Airway epithelial cell (primary cell): ENCODE data around the genes KRTAP5-11 and ANAPC15.

- RAMPAGE, long total RNA: no peak
Measured at GRCh38 chr11:70364293-70364557, 34.1 kb upstream of the CTTN start.

- RAMPAGE, long total RNA: no peak
Measured at GRCh38 chr11:70378010-70378832, 20.1 kb upstream of the CTTN start.

- RAMPAGE, long total RNA: no peak
Measured at GRCh38 chr11:71251223-71251711, 1.1 kb downstream of the SHANK2 start.

DNA sequence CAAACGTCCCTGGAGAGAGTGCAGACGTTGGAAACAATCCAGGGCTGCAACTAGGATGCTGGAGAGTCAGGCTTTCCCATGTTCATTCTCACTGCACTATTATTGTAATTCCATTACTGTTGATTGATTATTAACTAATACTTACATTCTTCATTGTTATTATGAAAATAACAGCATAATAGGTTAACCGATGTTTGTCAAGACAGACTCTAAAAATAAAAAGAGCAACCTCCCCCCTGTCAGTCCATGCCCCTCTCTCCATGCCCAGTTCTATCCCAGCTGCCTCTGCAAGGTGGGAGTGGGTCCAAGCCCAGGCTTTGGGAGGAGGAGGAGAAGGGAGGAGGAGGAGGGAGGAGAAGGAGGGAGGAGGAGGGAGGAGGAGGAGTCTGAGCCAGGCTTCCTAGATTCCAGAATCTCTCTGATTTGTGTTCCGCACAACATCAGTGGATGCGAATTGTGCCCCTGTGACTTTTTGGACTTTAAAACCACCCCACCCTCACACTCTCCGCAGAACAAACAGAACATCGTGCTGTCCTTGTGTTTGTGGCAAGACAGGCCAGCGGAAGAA, 16.1 kb upstream of the SHANK2 start:
- RAMPAGE, long total RNA: no peak

DNA sequence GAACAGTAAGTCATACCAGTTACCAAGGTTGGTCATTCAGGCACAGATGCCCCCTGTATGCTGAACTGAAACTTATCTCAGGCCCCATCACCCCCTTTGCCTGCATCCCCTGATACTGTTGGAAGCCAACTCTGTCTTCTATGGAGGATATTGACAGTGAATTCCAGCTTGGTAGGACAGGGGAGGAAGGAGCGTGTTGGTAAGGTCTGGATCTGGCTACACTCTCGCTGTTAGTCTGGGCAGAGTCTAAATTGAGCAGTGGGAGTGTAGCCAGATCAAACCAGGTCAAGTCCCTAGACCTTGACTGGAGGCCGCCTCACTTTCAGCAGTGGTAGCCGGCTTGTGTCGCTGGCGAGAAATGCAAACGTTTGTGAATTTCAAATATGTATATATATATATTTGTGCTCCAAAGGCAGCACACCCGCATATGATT, 26.8 kb downstream of the DHCR7 start:
- RAMPAGE, long total RNA: no peak

- RAMPAGE, long total RNA: no peak
Measured at GRCh38 chr11:71432701-71433459, 15.3 kb downstream of the DHCR7 start.

DNA sequence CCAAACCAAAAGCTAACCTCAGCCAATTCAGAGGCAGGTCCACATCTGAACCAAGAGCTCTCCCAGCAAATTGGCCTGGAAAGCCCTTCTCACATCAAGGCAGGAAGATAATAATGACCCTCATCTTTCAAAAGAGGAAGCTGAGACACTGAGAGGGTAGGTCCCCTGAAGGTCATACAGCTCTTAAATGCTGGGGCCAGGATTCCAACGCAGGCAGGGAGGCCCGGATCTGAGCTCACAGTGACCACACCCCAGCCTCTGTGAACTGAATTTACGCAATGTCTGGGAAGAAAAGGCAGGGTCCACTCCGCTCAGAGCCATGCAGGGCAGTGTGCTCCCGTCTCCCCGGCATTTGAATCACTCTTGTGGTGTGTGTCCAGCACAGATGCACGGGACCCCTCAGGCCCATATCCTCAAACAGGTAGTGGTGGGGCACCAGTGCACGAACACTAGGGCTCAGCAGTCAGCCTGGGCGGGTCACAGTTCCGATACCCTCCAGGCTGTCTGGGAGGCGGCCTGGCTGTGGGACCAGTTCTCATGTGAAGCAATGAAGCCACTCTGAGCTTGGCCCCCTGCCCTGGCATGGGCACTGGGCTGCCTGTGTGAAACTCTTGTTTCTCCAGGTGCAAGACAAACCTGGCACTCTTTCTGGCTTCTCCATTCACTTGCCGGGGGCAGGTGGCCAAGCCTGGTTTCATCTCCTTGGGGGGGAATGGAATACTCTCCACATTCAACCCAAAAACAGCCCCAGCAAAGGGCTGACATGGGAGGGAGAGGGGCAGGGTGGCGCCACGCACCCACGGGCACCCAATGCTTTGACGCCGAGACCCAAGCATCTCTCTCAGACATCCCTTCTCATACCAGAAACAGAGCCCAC, 14.5 kb downstream of the DHCR7 start:
- RAMPAGE, long total RNA: no peak

- RAMPAGE, long total RNA: no peak
Measured at GRCh38 chr11:71582595-71583183, at the start of gene KRTAP5-11. Gene KRTAP5-11 (minus strand): TSS chr11:71582875.

- RAMPAGE, long total RNA: no peak
Measured at GRCh38 chr11:71786932-71787434, 46.0 kb upstream of the DEFB108B start.

GRCh38 chr11:71787435-71788185, 45.4 kb upstream of the DEFB108B start:
- RAMPAGE, long total RNA: start-site peak on the plus strand at chr11:71787511-71787537, 39 and 39 reads in 2 replicates

GRCh38 chr11:72007612-72008190, 9.0 kb downstream of the IL18BP start:
- RAMPAGE, long total RNA: no peak

GRCh38 chr11:72069241-72069706, 11.1 kb downstream of the NUMA1 start:
- RAMPAGE, long total RNA: no peak

- RAMPAGE, long total RNA: start-site peak on the minus strand at chr11:72112235-72112318, 120 and 48 reads in 2 replicates; start-site peak on the minus strand at chr11:72112662-72112780, 2,173 and 729 reads in 2 replicates
Measured at GRCh38 chr11:72111901-72112966, at the start of gene ANAPC15. Gene ANAPC15 (minus strand): TSS chr11:72112695.

DNA sequence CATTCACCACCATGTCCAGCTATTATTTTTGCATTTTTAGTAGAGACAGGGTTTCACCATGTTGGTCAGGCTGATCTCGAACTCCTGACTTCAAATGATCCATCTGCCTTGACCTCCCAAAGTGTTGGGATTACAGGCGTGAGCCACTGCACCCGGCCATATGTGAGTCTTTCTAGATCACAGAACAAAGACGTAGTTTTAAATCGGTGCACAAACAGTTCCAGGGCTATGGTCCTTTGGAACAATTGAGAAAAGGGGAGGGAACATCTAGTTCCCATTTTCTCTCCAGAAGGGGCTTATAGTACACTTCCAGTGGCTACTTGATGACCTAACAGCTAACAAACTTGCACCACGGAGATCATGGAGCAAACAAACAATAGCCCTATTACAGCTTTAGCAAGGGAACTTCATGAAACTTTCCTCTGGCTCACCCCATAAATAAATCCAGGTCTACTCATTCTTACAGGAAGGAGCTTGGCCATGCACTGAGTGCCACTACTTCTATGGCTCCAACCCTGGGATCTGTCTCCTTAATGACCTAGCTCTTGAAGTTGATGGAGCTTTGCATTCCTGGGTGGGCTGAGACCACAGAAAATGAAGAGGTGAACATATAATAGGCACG, 8.4 kb upstream of the FOLR2 start:
- RAMPAGE, long total RNA: no peak

DNA sequence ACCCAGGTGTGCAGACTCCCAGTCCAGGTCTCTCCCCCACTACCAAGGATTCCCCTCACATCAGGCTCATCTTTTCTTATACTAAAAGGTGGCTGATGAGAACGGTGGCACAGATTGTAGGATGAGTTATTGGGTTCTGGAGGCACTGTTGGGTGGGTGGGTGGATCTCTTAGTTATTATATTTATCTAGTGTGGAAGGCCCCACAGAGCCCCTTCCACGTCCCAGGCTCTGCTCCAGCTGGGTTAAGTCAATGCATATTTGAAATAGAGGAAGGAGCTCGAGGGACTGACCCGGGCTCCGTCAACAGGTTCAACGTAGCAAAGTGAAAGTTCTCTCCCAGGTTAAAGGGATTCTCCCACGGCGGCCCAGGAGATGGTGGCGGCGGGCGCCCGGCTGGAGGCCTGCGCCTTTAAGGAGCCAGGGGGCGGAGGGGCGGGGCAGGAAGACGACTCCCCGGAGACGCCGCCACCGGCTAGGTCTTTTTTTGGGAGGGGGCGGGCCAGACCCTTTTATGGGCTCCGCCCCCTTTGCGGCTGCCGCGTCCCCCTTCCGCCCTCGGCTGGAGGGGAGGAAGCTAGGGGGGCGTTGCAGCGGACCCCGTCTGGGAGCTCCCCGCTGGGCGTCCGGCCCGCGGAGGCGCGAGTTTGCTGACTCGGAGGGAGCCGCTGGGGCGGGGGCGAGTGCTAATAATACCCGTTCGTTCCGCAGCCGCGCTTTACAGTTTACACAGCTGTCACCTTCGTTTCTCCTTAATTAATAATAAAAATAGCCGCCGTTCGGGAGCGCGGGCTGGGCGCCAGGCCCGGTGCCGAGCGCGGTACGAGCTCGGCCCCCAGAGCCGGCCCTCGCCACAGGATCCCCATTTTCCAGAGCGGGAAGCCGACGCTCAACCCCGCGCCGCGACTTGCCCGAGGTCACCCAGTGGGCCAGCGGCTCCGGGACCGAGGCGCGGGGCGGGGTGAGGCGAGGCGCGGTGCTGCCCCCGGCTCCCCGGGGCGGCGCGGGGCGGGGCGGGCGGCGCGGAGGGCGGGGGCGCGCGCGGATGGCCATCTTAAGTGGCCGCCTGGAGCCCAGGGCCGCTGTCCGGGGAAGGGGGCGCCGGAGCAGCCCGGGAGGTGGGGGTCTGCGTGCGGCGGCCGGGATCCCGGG, 1.3 kb upstream of the INPPL1 start:
- RAMPAGE, long total RNA: no peak

GRCh38 chr11:72233419-72233733, 8.8 kb downstream of the INPPL1 start:
- RAMPAGE, long total RNA: no peak

DNA sequence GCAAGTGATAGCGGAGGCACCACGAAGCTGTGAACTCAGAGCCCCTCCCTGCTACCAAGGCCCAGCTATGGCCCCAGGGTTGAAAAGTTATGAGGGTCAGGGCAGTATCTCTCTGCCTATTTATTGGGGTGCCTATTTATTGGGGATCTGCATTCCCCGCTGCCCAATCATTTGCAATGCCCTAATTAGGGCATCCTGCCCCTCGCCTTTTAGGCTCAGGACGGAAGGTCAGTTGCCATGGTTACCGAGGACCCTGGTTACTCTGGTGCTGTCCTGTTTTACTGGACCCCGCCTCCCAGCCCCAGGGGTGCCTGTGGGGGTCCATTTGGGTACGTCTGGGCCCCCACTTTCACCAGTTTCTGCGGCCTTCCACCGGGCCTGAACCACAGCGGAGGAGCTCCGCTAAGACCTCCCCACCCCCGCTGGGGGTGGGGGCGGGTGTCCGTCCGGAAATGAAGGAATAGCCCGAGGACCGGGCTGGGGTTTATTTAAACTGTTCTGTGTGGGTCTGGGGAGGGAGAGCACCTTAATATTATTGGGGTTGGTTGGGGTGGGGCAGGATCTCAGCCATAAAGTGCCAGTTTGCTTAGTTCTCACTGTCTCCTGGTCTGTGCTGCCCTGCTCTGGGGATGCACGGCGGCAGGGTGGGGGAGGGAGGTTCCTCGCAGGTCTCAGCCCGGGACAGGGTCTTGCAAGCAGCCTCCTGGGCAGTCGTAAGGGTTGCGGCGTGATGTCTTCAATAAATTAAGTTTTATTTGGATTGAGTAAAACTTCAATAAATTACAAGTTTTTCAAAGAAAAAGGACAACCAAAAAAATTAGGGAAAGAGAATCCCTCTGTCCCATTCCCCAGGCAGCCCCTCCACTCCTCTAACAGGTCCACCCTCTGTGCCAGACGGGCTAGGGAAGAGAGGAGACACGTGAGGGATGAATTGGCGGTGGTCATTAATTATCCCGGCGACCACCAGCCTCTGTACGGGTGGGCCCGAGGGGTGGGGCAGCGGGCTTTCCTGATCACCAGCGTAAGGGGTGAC, 5.3 kb downstream of the PHOX2A start:
- RAMPAGE, long total RNA: no peak

- RAMPAGE, long total RNA: no peak
Measured at GRCh38 chr11:72239379-72240421, 4.3 kb downstream of the PHOX2A start.

DNA sequence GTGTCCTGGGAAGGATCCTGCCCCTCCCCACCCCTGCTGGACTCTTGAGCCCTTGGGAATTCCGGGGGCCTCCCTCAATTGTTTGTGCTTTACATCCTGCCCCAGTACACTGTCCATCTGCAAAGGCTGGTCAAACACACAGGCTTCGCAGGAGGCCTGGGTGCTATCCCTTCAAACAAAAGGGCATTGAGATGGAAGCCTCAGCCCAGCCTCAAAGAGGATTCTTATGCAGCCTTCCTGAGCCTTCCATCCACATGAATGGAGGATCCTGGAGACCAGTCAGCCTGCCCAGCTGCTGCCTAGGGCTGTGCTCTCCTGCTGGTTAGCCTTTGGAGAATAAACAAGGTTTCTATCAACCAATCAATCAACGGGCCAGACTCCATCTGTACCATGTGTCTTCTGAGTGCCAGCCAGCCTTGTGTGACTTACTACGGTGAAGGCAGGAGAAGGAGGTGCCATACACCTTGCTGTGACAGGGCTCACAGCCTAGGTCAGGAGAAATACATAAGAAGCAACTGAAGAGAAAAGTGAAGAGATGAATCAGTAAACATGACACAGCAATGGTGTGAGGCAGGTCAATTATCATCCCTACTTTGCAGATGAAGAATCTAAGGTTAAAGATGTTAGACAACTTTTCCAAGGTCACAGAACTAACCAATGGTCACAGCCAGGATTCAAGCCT, 16.4 kb downstream of the CLPB start:
- RAMPAGE, long total RNA: no peak

- RAMPAGE, long total RNA: no peak
Measured at GRCh38 chr11:72471231-72471726, 36.9 kb upstream of the CLPB start.